Gastroesophageal sphincter (tissue), 4 donors: ENCODE data around the genes PARP1 and PSEN2.

DNA sequence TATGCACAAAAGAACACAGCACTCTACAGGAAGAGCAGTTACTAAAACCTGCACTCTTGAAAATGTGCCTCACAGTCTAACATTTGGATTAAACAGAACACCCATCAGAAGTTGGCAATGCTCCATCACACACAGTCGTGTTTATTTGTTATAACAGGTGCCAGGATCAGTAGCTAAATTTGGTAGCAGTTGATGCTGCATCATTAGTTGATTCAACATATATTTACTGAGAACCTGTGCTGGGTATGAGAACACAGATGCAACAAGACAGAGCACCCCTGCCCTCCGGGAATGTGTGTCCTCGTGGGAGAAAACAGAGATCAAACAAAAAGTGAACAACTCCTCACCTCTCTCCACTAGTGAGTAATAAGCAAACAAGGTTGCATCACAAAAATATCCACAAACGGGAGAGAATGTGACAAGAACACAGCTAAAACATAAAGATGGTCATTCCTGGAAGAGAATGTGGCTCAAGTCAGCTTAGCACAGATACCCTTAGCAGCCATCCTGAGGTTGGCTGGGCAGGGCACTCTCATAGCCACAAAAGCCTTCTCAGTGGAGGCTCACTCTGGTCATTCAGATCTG lies 26.3 kb upstream of the LBR start:
- PRO-cap = bidirectional peak, plus-strand start at position 72 of the sequence, minus-strand start at position 66 of the sequence
- RAMPAGE, long total RNA, 4 experiments = no peak in any of the 4 experiments

DNA sequence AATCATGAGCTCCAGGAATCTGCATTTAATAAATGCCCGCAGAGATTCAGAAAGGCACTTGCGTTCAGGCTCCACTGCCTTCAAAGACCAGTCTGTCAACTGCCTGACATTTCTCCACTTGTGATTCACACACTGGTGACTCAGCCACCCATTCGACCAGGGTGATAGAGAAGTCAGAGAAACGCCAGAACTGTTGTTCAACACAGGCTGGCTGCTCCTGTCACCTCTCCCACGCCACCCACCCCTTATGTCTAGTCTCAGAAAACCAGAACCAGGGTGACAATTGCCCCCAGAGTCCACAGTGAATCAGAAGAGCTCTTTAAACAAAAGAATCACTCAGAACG lies 26.9 kb upstream of the LBR start:
- PRO-cap = bidirectional peak, plus-strand start at position 151 of the sequence, minus-strand start at position 94 of the sequence
- RAMPAGE, long total RNA, 4 experiments = no peak in any of the 4 experiments

GRCh38 chr1:225468232-225468690 lies 40.4 kb upstream of the LBR start:
- PRO-cap = no peak
- RAMPAGE, long total RNA, 4 experiments = no peak in any of the 4 experiments

- PRO-cap = no peak
- RAMPAGE, long total RNA, 4 experiments = start-site peak on the minus strand in 1 of 4 experiments, at chr1:225613003-225613618 at its widest, 7 to 19 reads per replicate
Measured at GRCh38 chr1:225613101-225613734, 39.7 kb downstream of the ENAH start.

- PRO-cap = no peak
- RAMPAGE, long total RNA, 4 experiments = no peak in any of the 4 experiments
Measured at GRCh38 chr1:225766902-225767135, 10.8 kb upstream of the SRP9 start.

DNA sequence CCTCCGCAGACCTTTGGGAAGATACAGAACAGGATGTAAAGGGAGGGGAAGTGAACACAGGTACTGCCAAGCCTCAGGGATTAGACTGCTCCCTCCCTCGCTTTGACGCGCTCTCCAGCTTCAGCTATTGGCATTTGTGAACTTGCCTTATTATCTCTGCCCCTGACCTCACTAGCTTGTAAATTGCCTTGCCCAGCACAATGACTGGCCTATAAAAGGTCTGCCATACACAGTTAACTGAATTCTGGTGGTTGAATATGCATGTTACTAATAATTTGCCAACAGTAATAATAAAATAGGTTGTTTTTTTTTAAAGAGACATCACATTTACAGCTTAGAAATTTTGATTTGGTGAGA lies 4.7 kb upstream of the SRP9 start:
- PRO-cap = no peak
- RAMPAGE, long total RNA, 4 experiments = no peak in any of the 4 experiments

DNA sequence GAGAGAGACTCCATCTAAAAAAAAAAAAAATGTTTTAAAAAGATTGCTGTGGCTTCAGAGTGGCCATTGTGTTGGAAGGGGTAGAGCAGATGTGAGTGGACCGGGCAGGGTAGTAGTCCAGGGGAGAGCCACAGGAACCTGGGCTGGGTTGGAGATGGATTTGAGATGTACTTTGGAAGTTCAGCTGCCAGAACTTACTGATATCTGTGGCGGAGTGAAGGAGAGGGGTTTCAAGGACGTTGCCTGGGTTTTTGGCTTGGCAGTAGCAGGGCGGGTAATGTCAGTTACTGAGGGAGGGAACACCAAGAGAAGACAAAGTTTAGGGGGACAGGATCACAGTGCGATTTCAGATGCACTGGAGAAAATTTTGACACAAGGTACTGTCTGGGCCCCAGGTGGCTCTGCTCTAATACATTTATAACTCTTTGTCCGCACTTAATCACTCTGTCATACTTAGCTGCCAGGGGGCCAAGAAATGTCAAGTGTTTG lies 9.5 kb downstream of the EPHX1 start:
- PRO-cap = no peak
- RAMPAGE, long total RNA, 4 experiments = no peak in any of the 4 experiments

DNA sequence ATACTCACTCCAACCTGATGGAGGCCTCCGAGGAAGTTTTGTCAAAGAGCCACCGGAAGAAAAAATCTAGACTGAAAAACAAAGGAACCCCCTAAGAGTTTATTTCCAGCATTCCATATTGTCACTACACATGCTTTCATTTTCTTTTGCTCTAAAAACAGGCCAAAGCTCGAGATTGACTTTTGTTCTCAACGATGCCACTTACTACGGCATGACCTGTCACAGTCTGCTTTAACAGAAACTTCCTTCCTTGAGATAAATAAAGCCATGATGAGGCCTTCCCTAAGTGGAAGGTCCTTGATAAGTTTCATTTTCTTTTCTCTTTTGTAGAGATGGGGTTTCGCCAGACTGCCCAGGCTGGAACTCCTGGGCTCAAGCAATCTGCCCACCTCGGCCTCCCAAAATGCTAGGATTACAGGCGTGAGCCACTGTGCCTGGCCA lies 26.3 kb downstream of the TMEM63A start:
- PRO-cap = no peak
- RAMPAGE, long total RNA, 4 experiments = no peak in any of the 4 experiments

GRCh38 chr1:225889657-225890211 lies 788 bp upstream of the LEFTY1 start:
- PRO-cap = no peak
- RAMPAGE, long total RNA, 4 experiments = no peak in any of the 4 experiments

DNA sequence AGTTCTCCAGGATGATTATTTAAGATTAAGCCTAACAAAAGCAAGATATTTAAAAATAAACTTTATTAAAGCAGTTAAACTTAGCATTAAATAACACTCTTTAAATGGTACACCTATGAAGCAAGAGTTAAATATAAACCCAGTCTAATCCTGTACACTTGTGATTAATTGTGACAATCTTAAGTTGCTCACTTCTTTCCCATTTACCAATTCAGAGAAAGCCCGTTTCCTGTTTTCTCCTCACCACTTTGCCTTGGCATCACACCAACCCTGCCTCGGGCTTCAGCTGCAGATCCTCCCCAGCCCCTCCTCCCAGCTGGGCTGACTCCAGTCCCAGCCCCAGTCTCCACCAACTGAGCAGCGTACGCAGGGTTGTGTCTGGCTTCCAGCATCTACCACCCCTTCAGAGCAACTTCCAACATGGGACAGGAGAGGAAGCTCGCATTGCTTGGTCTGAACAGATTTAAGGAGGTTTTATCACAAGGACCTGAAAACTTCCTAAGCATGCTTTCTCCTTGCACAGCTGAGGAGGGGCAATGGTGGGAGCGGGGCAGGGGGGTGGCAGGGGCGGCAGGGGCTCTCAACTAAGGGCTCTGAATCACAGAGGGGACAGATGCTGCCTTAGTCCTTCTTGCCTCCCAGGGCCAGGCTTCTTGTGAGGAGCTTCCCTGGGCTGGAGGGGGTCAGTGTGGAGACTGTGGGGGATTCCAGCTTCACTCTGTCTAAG lies 4.1 kb downstream of the PYCR2 start:
- PRO-cap = no peak
- RAMPAGE, long total RNA, 4 experiments = no peak in any of the 4 experiments

- PRO-cap = no peak
- RAMPAGE, long total RNA, 4 experiments = no peak in any of the 4 experiments
Measured at GRCh38 chr1:225998576-225999231, 439 bp downstream of the SDE2 start.

DNA sequence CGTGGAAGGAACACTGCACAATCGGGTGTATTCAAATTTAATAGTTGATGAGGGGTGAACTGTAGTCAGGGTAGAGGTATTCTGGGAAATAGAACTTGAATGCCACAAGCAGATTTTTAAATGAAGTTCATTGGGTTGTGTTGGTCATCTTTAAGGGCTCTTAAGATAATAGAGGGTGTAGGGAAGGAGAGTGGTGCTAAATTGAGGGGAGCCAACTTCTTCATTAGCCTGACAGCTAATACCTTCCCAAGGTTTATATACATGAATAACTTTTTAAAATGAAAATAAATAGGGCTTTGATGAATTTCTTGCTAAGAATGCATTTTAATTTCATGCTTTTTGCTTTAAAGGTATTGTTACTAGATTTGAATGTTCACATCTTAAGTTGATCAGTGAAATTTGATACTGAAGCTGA lies 2.6 kb downstream of the H3-3A start:
- PRO-cap = no peak
- RAMPAGE, long total RNA, 4 experiments = no peak in any of the 4 experiments

DNA sequence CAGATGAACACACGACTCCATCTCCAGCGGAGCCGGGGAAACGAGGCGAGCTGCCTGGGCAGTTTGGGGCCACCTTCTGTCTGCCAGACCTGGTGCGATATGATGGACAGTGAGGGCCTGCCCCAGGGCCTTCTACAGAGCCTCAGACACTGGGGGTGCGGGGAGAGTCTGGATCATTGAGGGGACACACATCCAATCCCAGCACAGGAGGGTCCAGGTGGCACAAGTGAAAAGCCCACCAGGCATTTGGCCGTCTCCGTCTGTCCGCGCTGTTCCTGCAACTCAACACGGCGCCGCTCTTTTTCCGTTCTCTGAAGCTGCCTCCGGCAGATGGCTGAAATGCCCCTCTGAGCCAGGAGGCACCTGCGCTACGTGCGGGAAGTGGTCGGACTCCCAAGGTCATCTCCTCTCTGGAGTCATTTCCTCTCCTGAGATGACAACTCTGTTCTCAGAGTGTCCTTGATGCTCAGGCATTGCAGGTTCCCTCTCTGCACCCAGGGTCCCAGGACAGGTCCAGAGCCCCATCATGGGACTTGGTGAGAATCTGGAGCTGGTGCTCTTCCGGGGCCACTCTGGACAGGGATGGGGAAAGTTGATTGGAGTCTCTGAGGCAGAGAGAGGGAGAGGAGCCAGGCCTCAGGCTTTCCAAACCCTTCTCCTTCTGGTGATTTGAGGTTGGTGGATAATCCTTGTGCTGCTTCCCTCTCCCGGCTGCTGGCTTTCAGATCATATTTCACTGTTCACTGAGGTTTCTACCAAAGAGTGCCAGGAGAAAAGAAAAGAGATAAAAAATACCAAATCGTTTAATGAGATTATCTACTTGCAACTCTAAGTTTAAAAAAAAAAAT lies 14.0 kb upstream of the MIXL1 start:
- PRO-cap = no peak
- RAMPAGE, long total RNA, 4 experiments = no peak in any of the 4 experiments

DNA sequence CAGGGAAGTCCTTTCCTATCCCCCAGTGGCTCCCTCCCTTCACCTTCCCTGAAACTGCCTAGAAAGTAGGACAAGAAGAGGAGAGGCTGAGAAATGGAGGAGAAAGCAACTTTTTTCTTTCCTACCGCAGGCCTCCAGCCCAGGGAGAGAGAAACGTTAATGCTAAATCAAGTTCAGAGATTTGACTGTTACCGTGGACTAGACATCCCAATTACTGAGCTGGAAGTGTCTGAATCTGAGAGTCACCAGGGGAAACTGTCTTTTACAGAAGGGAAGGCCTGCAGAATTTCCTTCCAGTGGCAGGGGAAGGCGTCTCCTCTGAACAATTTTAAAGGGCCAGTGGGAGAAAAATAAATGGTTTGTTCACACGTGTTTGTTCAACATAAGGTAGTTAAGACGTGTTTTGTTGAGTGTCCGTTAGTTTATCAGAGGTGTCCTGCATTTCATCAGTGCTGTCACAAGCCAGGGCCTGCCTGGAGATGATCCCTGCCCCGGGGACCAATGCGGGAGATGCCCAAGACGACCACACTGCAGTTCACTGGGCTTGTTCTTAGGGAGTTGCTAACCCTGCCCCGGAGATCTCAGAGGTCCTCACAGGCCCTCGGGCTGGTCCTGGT lies 44.6 kb upstream of the LIN9 start:
- PRO-cap = no peak
- RAMPAGE, long total RNA, 4 experiments = no peak in any of the 4 experiments

- PRO-cap = no peak
- RAMPAGE, long total RNA, 4 experiments = no peak in any of the 4 experiments
Measured at GRCh38 chr1:226365009-226365208, 43.0 kb downstream of the PARP1 start.

- PRO-cap = bidirectional peak, plus-strand start at chr1:226408369, minus-strand start at chr1:226408090
- RAMPAGE, long total RNA, 4 experiments = start-site peak on the minus strand in 3 of 4 experiments, at chr1:226407955-226408093 at its widest, 97 to 680 reads per replicate
Measured at GRCh38 chr1:226407447-226408706, at the start of gene PARP1. TSS of gene PARP1 (minus strand) at chr1:226408093.

DNA sequence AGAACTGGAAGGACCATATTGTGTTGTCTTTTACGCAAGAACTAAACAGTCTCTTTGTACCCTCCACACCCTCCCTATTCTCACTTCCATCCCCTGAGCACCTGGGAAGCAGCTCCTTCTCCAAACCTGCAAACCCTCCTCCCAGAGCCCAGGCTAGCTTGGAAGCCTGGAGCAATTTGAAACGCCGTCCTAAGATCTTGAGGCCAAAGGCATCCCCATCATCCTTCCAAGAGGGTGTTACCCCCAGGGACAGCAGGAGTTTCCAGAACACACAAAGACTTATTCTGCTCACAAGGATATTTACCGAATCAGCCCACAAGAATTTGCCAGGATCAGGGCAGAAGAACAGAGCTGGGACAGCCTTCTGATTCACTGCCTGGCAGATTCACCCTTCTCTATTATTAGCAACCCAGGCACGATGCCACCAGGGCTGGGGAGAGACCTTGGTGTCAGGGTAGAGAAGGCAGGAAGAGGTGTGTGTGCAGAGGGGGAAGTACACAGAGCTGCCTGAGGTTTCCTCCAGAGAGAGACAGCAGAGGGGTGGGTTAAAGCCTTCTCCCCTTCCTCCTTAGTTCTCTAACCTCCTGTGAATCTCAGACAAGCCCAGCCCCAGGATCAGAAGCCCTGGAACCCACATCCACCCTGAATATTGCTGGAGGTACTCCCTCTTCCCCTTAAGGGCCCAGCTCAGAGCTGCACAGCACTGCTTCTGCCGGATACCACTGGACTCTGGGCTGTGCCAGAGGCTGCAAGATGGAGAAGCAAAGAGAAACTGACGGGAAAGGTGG lies 62.0 kb downstream of the ITPKB start:
- PRO-cap = bidirectional peak, plus-strand start at position 500 of the sequence, minus-strand start at position 178 of the sequence
- RAMPAGE, long total RNA, 4 experiments = no peak in any of the 4 experiments

DNA sequence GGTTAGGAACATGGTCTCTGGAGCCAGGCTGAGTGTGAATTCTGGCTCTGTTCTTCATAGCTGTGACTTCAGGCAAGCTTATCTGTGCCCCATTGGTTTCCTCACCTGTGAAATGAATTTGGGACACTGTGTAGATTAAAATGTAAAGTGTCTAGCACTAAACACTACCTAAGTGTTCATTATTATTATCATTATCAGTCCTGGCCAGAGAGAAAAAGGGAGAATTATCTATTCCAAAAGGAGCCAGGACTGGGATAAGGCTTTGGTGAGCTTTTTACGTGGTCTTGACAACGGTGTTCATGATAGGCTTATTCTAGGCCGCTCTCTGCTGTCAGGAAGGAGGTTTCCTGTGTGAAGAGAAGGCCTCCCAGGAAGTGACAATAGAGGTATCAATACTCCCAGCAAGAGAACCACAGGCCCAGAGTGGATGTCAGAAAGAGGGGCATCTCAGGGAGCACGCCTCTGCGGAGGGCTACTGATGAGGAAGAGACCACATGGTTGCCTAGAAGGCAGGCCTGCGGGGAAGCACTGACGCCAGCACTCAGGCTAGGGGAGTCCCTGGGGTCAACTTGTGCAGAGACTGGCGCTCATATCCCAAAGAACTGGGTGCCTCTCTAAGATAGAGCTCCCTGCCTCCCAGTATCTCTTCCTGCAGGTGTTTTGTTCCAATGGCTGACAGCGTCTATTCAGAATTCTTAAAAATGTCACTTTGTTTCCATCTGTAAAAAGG lies 60.4 kb downstream of the ITPKB start:
- PRO-cap = no peak
- RAMPAGE, long total RNA, 4 experiments = no peak in any of the 4 experiments

DNA sequence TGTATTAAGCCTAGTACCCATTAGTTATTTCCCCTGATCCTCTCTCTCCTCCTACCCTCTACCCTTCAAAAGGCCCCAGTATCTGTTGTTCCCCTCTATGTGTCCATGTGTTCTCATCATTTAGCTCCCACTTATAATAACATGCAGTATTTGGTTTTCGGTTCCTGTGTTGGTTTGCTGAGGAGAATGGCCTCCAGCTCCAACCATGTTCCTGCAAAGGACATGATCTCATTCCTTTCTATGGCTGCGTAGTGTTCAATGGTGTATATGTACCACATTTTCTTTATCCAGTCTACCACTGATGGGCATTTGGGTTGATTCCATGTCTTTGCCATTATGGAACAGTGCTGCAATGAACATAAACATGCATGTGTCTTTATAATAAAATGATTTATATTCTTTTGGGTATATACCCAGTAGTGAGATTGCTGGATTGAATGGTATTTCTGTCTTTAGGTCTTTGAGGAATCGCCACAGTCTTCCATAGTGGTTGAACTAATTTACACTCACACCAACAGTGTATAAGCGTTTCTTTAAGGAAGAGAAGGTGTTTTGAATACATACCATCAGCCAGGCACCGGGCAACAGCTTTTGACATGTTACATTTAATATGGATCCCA lies 49.3 kb downstream of the ITPKB start:
- PRO-cap = no peak
- RAMPAGE, long total RNA, 4 experiments = start-site peak on the minus strand in 1 of 4 experiments, centred at position 248 of the sequence, 18 reads per replicate

DNA sequence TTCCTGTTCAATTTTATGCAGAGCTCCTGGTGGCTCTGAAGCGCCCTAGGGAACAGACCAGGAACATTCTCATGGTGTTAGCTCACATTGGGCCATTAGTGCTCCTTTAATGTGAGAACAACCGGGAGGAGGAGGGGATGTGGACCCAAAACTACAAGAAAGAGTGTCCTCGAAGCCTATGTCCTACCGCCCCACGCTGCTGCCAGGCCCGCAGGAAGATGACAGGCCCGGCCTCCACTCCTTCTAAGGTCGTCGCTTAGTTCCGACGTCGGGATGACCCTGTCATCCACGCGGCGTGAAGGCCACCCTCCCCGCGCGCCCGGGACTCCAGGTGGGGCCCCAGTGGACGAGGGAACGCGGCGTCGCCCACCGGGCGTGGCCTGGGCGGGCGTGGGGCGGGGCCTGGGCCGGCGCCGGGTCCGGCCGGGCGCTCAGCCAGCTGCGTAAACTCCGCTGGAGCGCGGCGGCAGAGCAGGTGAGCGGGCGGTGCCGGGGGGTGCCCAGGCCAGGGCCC lies at the start of gene PSEN2:
TSS of gene PSEN2 (plus strand) at position 442 of the 514 bp plus-strand sequence.
- PRO-cap = bidirectional peak, plus-strand start at position 446 of the sequence, minus-strand start at position 328 of the sequence
- RAMPAGE, long total RNA, 4 experiments = start-site peak on the plus strand in 4 of 4 experiments, centred at positions 434 to 449 of the sequence, 173 to 561 reads per replicate